ENCODE results near the genes FBXL5 and QDPR.

- RRBS: no CpG with 5 or more reads among the region's 1 CpG
Measured at GRCh38 chr4:15428483-15428871, 644 bp downstream of the C1QTNF7 start.

DNA sequence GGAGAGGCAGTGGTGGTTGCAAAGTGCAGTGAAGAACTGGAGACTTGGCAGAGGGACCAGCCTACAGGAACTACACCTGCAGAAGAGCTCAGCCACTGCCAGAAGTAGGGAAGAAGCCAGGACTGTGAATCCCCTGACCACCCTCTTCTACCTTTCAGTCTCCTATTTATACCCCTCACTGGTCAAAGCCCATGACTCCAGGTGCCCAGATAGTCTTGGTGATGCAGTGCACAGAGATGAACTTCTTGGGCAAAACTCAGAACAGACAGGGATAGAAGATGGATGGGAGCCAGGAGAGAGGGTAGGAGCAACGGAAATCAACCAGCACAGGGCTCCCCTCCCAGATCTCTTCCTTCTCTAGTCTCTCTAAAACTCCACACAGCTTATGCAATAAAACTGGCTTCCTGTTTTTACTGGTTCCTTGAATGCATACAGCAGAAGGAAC lies 18.7 kb upstream of the CC2D2A start:
- RRBS: no CpG with 5 or more reads among the region's 1 CpG

- RRBS: no CpG with 5 or more reads among the region's 7 CpGs
Measured at GRCh38 chr4:15551969-15553178, 82.7 kb downstream of the CC2D2A start.

DNA sequence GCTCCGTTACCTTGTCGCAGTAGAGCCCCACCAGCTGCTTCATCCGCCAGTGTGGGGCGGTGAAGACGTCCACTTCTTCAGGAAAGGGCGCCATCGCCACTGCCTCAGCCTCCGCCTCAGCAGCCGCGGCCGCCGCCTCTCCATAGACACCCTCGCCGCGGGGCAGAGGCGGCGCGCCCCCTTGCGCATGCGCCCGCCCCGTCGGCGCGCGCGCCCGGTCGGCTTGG lies at the start of gene FBXL5:
TSS of gene FBXL5 (minus strand) at position 164 of the 227 bp plus-strand sequence.
- RRBS: no CpG with 5 or more reads among the region's 29 CpGs

DNA sequence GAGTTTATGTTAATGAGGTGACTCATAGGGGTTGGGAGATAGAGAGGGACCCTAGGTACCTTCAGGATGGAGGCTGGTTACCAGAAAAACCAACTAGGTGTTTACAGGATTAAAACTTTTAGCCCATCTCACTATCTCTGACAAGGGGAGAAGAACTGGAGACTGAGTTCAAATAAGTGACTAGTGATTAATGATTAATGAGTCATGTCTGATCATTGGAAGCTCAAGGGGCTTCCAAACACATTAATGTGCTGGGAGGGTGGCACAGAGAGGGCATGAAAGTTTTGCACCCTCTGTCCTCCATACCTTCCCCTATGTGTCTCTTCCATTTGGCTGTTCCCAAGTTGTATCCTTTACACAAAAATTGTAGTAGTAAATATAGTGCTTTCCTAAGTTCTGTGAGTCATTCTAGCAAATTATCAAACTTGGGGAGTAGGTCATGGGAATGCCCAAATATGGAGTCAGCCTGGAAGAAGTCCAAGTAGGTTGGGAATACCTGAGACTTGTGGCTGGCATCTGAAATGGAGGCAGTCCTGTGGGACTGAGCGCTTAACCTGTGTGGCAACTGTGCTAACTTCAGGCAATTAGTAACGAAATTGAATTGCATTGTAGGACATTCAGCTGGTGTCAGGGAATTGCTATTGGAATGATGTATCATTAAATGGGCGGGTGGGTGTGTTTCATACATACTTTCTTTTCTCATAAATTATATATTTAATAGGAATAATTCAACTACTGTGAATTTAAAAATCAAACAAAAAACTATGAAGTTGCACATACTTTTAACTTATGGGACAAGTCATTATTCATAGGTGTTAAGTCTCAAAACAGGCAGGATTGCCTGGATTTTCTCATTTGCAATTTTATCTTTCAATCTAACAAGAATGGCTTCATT lies 4.0 kb upstream of the FAM200B start:
- RRBS: no CpG with 5 or more reads among the region's 3 CpGs

- RRBS: no CpG with 5 or more reads among the region's 8 CpGs
Measured at GRCh38 chr4:16032063-16032897, 51.5 kb downstream of the PROM1 start.

DNA sequence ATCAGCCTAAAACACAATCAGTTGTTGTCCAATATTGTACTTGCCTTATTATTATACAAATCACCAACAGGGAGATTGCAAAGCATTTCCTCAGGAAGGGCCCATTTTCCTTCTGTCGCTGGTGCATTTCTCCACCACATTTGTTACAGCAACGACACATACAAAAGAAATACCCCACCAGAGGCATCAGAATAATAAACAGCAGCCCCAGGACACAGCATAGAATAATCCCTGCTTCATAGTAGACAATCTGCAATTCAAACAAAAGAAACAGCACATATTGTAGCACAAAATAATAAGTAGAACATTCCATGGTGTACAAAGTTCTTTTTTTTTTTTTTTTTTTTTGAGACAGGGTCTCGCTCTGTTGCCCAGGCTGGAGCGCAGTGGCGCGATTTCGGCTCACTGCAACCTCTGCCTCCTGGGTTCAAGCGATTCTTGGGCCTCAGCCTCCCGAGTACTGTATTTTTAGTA lies 50.5 kb downstream of the PROM1 start:
- RRBS: no CpG with 5 or more reads among the region's 9 CpGs

DNA sequence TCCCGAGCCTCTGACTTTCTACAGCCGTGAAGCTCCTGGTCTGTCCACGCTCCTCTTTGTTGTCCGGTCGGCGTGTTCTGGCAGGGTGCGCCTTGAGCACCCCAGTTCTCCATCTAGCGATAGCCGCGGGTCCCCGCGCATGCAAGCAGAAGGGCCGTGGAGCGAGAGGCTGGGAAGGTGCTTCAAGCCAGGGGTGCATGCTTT lies 1.1 kb downstream of the PROM1 start:
- RRBS: no CpG with 5 or more reads among the region's 14 CpGs

GRCh38 chr4:16083047-16083169 lies 915 bp downstream of the PROM1 start:
- RRBS: no CpG with 5 or more reads among the region's 9 CpGs

DNA sequence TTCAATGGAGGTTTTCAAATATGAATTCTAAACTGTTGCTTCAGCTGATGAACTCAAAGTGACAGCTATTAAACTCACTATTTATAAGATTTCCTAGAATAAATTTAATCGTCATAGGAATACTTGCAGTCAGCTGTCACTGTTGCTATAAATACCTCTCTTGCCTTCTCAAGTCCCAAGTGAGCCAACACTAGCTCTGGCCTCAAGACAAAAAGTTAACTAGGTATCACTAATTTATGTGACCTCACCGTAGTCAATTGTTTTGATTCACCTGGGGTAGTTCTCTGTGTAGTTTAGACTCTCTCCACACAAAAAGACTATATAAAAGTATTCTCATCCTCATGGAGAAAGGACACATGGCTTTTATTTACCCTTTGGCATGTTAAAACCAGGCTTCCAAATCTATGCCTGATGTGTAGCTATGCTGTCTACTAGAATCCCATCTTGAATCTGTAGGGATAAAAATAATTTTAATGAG lies 34.4 kb upstream of the PROM1 start:
- RRBS: no CpG with 5 or more reads among the region's 2 CpGs

DNA sequence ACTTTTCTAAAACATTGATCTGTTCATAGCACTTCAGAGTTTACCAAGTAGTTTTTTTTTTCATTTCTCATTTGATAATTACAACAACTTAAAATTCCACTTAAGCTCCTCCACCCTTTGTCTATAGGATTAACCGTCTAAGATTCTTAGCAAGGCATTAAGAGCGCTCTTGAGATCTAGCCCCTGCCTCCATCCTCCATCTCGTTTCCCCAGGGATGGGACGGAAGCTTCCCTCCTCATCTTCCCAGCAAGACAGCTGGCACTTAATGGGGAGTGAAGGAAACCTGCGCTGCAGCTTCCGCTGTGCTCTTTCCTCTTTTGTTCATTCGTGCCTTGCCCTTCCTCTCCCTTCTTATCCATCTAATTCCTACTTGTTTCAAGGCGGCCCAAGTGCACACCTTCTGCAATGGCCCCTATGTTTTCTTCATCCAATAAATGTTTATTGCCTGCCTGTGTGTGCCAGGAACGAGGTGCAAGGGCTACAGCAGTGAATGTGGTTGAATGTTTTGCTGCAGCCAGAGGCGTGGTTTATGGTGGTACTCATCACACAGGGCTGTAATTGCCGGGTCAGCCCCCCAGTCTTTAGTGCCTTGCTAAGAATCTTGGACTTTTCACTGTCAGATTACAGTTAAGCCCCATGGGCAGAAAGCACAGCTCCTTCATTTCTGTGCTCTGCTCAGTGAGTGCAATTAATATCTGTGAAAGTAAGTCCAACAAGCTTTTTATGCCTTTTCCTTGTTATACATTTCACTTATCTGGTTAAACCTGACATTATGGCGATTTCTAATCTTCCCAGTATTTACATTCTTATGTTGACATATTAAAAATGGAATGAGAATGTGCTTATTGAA lies 67.9 kb downstream of the TAPT1 start:
- RRBS: no CpG with 5 or more reads among the region's 12 CpGs

GRCh38 chr4:16225089-16225583 lies 1.1 kb downstream of the TAPT1 start:
- RRBS: no CpG with 5 or more reads among the region's 5 CpGs

GRCh38 chr4:16744951-16745472 lies 153.4 kb downstream of the LDB2 start:
- RRBS: no CpG with 5 or more reads among the region's 7 CpGs

- RRBS: no CpG with 5 or more reads among the region's 14 CpGs
Measured at GRCh38 chr4:16858183-16859106, 40.0 kb downstream of the LDB2 start.

DNA sequence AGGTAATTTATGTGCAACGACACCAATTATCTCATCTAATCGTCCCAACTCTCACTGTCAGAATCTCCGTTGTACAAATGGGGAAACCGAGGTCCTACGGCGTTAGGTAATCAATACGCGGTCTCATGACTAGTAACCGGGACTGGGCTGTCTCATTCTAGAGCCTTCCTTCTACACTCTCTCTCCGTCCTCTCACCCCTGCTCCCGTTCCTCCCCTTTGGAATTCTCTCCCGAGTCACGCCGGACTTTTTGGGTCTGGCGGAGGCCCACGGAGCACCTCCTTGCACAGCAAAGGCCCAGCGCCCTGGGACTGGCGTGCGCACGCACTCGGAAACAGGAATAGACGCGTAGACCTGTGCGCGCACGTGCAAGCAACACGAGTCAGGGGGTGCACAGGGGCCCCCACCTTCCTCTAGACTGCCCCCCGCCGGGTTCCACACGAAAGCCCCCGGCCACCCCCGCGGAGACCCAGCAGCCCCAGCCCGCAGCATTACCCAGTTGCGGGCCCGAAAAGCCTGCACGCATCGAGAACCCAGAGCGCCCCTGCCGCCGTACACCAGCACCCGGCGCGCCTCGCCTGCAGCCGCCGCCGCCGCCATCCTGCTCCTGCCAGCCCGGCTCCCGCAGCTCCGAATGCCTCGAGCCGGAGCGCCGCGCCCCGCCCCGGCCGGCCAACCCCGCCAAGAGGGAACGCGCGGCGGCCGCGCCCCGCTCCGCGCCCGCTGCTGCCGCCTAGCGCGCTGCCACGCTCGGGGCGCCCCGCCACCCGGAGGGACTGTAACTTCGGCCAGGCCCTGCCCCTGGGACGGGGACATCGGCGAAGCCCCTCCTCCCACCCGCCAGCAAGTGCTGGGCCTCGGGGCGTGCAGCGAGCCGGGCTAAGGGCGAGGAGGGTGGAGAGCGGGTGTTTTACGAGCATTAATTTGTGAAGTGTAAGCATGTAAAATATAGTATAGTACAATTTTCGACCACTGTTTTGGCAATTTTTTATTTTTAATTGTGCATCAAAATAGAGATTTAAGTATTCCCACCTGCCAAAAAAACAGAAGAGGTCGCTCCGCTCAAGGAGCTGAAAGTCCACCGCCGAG lies at the start of gene QDPR:
TSS of gene QDPR (minus strand) at position 635 of the 1,088 bp plus-strand sequence.
- RRBS: 6% methylated on average over 24 of the region's 96 CpGs

- RRBS: no CpG with 5 or more reads among the region's 51 CpGs
Measured at GRCh38 chr4:17811104-17812128, 637 bp downstream of the NCAPG start.

DNA sequence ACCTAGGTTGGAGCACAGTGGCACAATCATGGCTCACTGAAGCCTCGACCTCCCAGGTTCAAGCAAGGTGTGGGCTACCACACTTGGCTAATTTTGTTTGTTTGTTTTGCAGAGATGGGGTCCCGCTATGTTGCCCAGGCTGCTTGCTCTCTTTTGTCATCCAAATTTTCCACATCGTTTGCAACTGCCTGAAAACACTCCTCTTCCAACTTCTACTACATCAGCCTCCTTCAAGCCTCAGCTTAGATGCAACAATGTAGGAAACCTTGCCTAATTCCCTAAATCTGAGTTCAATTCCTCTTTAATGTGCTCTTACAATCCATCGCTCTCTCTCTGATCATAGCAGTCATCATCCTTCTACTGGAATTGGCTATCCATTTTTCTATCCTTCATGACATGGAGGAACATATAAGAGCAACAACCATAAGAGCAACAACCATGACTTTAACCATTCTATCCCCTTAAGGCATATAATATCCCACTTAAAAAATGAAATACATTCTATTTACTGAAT lies 59.5 kb downstream of the NCAPG start:
- RRBS: no CpG with 5 or more reads among the region's 4 CpGs

DNA sequence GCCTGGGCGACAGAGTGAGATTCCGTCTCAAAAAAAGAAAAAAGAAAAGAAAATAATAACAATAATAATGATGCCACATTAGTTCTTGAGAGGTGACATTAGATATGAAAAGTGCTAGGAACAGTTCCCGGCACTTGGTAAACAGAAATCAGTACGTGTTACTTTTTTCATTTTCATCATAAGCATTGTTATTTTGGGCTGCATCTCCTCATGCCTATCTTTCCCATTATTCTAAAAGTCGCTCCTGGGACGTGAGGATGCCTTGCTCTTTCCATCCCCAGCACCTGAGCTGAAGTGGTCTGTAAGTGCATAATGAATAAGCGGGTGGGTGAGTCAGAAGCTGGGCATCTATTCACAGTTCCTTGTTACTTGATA lies 475.9 kb upstream of the SLIT2 start:
- RRBS: no CpG with 5 or more reads among the region's 7 CpGs

DNA sequence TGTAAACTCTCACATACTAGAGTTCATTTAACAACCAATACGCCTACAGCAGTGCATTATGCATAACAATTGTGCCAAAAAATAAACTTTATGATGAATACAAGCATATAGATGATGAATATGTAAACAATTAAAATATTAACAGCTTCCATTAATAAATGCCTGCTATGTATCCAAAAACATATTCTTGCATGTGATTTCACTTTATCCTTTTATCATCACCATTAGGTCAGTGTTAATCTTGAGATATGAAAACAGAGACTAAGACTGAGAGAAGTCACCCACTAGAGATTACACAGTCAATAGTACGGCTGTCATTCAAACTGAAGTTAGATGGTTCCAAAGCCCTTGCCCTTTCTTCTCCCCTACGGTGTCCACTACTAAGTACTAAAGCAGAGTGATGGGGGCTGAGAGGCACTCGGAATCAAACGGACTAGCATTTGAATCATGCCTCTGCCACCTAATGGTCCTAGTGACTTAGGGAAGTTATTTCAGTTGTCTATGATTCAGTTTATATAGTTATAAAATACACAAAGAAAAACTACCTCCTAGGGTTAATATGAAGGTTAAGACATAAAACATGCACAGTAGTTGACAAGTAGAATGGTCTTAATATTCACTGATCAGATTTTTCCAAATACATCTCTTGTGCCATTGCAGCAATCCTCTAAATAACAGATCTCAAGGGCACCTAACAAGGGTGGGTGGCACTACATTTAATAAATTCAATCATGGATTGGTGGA lies 120.4 kb downstream of the ADGRA3 start:
- RRBS: no CpG with 5 or more reads among the region's 5 CpGs

Data from UCH-1 (cell line).